ENCODE measurements around a stretch of chr5.

DNA sequence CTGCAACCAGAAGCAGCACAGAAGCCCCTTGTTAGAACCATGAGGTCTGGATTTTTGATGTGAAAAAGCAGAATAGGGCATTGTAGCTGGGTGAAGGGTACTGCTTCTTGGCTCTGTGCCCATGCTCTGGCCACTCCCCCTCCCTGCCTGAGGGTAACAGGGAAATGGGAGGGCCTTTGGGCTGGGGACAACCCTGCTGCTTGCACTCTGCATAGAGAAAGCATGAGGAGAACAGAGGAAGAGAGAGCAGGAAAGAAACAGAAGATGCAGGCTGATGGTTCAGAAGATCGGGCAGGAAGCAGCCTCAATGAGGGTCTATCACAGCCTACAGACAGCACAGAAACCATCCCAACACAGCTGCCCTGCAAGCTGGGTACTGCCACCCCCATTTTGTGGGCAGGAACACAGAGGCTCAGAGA, 81.4 kb upstream of the UBTD2 start:
- PRO-cap, result no peak
- RAMPAGE, long total RNA, result no peak

GRCh38 chr5:172647355-172648009, 6.4 kb downstream of the NEURL1B start:
- PRO-cap, result no peak
- RAMPAGE, long total RNA, result no peak

- PRO-cap, result no peak
- RAMPAGE, long total RNA, result no peak
Observed at GRCh38 chr5:172658867-172659664, 18.0 kb downstream of the NEURL1B start.

GRCh38 chr5:172724594-172724996, 46.4 kb downstream of the DUSP1 start:
- PRO-cap, result no peak
- RAMPAGE, long total RNA, result no peak

- PRO-cap, result bidirectional peak, plus-strand start at chr5:172758342, minus-strand start at chr5:172758207
- RAMPAGE, long total RNA, result no peak
Observed at GRCh38 chr5:172757959-172759192, 12.6 kb downstream of the DUSP1 start.

- PRO-cap, result no peak
- RAMPAGE, long total RNA, result no peak
Observed at GRCh38 chr5:172769897-172770478, 1.0 kb downstream of the DUSP1 start.

- PRO-cap, result no peak
- RAMPAGE, long total RNA, result no peak
Observed at GRCh38 chr5:172774826-172775461, 3.9 kb upstream of the DUSP1 start.

- PRO-cap, result no peak
- RAMPAGE, long total RNA, result no peak
Observed at GRCh38 chr5:172775462-172776081, 4.6 kb upstream of the DUSP1 start.

DNA sequence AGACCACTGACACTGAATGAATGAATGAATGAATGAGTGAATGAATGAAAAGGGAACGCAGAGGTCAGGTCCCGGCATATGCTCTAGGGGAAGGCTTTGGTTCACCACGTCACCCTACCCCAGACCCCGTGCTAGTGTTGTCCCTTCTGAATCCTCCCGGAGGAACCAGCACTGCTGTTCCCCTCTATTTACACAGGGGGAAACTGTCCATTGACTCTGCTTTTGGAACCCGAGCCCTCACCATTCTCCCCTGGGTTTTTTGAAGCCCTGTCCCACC, 1.0 kb upstream of the ERGIC1 start:
- PRO-cap, result no peak
- RAMPAGE, long total RNA, result no peak

DNA sequence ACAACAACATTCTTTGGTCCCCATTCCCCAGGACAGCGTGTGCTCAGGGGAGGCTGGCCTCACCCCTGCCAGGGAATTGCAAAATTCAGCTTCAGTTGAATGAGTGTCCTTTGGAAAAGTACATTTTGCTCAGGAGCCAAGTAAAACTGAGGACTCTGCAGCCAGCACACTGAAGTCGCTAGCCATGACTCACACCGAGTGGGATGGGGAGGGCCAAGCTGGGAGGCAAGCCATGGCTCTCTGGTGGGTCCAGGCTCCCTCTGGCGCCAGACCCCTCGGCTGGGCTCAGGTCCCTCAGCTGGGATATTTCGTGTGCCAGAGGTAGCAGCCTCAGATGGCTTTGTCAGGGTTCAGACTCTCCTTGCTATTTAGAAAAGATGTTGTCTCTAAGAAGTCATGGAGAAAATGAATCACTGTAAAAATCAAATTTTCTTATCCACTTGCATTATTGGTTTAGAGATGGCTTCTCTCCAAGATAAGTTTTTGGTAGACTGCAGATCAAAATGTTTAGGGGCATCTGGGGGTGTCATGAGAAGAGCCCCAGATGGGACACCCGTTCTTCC, 35.3 kb downstream of the ERGIC1 start:
- PRO-cap, result no peak
- RAMPAGE, long total RNA, result no peak

DNA sequence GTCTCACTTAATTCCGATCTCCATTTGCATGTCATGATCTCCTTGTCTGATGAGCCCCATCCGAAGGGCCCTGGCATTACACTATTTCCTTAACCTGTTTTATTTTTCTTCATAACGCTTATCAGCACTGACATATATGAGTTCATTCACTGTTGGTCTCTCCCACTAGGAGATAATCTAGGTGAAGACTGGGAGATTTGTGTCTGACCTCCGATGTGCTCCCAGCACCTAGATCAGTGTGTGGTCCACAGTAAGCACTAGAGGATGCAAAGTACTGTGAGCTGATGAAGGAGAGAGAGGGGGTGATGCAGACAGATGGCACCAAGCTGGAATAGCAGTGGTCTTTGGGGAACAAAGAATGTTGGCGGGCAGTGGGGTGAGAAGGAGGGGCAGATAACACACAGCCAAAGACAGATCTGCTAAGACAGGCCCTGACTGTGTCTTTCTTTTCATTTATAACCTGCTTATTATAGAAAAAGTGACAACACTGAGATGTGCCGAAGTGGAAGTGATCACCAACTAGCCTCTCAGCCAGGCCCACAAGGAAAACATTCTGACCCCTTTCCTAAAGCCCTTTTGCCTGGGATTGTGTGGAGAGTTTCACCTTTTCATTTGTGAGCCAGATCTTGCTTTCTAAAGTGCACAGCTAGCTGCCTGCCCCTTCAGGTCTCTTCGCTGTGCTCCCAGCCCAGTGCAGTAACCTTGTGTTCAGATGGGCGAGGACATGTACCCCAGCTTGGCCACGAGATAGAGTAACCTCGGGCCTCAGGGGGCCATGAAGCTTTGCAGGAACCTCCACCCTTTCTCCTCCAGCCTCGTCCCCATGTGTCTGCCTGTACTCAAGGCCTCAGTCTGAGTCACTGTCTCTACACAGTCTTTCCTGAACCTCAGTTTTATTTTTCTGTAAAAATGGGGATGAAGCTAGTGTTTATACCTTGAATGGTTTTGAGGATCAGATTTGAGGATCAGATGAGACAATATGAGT, 37.6 kb downstream of the ERGIC1 start:
- PRO-cap, result no peak
- RAMPAGE, long total RNA, result no peak

DNA sequence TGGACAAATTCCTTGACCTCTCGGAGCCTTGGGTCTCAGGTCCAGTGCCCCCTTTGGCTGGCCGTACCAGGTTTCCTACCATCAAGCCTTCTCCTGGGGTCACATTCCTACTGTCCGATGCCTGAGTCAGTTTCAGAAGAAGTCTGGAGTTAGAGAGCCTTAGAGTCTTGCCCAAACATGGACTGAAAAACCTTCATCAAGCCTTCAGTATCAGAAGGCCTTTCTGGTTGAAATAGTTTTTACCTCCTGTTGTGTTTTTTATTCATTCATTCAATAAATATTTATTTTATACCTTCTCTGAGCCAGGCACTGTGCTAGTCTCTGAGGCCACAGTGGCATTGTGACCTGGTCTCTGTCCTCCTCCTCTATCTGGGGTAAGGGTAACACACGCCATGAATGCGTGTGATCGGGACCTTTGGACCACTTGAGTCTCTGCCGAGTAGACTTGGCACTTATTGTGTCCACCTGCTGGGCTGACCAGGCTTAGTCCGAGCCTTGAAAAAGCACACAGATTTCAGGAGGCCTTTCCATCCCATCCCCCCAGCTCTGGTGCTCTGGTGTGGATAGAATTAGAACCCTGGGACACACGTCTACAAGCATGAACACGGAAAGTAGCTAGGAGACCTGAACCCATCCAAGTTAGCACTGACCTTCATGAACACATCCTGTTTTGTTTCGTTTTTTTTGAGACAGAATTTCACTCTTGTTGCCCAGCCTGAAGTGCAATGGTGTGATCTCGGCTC, 58.6 kb downstream of the ERGIC1 start:
- PRO-cap, result no peak
- RAMPAGE, long total RNA, result no peak

- PRO-cap, result no peak
- RAMPAGE, long total RNA, result no peak
Observed at GRCh38 chr5:172899923-172900481, 59.2 kb upstream of the RPL26L1 start.

DNA sequence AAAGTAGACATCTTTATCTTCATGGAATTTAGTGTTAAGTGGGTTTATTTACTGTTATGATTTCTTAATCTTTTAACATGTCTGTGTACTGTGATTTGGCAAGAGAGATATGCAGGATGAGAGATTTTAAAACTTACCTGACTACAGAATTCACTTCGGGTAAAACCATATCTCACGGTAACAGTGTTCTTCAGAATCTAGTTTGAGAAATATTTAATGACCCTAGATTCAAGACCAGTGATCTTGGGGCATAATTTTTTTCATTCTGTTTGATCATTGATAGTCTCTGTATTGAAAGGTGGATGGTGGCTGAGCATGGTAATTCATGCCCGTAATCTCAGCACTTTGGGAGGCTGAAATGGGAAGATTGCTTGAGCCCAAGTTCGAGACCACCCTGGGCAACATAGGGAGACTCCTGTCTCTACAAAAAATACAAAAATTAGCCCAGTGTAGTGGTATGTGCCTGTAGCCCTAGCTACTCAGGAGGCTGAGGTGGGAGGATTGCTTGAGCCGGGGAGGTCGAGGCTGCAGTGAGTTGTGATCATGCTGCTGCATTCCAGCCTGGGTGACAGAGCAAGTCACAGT, 40.1 kb upstream of the BNIP1 start:
- PRO-cap, result no peak
- RAMPAGE, long total RNA, result no peak

DNA sequence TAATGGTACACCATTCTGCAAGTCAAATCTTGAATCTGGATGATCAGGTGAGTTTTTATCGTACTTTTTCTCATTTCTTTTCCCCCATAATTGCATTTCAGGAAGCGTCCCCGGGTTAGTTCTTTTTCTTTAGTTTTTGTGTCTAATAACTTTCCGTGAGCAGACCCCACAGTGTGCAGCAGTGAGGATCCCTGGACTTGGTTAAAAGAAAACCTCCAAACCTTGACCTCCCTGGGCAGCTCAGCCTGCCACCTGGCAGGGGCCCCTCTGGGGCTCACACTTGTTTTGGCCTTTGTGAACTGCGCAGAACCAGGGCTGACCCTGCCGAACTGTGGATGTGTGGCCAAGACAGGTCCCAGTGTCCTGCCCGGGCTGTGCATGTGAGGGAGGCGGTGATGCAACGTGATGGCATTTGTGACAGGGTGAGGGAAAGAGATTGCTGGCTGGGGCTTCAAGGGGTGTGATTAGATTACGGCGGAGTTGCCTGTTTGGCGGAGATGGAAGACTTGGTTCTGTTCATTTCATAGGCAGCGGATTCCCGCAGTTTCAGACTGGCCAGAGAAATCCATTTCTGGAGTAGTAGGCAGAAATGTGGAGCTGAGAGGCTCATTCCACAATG, 30.3 kb upstream of the NKX2-5 start:
- PRO-cap, result no peak
- RAMPAGE, long total RNA, result no peak

GRCh38 chr5:173408624-173409103, 80.5 kb upstream of the STC2 start:
- PRO-cap, result unidirectional peak, minus-strand start at chr5:173408836
- RAMPAGE, long total RNA, result no peak

- PRO-cap, result no peak
- RAMPAGE, long total RNA, result no peak
Observed at GRCh38 chr5:173670724-173671816, 54.6 kb upstream of the BOD1 start.

DNA sequence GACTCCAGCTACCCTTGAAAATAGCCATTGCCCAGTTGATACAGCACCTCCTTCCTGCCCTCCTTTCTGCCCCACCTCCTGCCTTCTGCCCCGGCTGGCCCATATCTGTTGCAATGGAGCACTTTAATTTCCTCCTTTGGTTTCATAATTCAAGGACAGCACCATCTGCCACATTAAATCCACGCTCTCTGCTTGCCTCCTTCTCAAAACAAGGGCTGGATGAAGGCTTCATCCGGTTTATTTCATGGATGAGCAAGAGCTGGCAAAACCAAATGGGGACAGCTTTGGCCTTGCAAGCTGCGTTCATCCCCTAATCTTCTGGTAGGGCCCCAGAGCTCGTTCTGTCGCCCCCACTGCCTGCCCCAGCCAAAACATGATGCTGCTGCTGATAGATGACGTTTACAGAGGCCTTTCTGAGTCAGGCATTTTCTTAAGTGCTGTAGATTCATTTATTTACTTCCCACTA, 115.8 kb upstream of the CPEB4 start:
- PRO-cap, result no peak
- RAMPAGE, long total RNA, result no peak

GRCh38 chr5:173781565-173782537, 106.3 kb upstream of the CPEB4 start:
- PRO-cap, result no peak
- RAMPAGE, long total RNA, result no peak

DNA sequence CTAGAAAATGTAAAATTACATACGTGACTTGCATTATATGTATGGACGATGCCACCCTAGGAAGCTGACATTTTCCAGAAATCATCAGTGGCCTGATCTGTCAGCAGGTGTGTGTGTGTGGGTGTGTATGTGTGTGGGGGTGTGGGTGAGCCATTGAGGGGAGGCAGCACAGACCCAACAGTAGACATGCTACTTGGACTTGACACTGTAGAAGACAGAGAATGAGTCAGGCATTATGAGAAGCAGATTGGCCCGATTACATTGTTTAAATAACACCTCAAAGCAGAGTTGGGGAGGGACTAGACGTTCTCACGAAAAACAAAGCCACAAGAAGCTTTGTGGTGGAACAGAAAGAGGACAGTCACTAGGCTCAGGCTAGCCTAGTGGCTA, 65.8 kb upstream of the CPEB4 start:
- PRO-cap, result no peak
- RAMPAGE, long total RNA, result no peak

Data from GM23338 (cell line).